Paraaortic lymph node (tissue), 1 donor: ENCODE measurements around a stretch of chr6.

DNA sequence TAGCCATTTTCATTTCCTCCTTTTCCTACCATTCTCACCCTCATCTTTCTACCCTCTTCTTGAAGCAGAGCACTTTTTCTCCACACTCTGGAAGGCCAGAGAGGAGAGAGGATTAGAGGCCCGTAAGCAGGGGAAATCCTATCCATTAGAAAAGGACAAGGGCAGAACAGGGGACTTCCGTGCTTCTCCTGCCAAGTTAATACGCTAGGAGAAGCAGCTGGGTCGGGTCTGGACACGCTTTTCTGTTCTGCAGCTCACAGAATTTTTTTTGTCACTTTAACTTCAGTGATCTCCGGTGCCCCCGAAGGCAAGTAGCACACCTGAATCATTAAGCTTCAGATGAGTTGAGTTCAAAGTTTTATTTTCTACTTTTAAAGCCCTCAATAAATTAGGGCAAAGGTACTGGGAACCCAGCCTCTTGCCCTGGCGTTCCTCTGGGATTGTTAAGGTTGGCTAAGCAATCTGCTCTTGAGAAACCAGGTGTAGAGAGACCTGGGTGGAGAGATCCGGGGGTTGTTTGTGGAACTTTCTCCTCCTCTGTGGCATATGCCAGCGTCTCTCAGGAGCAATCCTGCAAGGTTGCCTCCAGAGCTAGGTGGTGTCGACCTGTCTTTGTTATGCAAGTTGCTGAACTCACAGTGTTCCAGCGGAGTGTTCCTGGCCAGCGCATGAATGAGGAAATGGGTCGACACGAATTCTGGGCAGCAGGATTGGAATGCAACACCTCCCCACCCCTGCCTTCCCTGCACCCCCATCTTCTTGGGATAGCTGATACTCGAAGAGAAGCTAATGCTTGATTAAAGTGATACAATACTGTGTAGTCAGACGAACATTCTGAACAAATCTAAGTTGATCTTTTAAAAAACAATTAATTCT lies 56.0 kb upstream of the ARID1B start:
- PRO-cap = bidirectional peak, plus-strand start at position 207 of the sequence, minus-strand start at position 89 of the sequence

DNA sequence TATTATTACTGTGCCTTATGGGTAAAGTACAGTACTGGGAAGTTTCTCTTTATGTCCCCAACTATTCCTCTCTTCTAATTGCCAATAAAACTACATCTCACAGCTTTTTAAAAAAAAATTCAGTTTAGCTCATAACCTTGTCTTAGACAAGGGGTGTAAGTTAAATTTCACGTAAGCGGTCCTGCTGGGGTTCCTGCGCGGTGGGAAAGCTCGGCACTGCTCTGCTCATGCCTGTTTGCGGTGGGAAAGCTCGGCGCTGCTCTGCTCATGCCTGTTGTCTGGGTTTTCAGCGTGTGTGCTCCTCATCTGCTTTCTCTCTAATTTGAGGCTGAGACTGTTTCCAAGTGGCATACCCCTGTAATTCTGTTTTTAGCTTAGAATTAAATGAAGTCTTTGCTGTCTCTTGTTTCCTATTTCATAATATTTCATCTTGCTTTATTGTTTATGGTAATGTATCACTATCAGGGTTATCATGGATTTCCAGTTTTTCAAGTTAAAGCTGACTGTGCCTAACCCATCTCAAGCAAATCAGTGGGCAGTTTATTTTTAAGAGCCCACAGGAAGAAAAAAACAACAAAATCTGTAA lies 18.7 kb downstream of the ARID1B start:
- PRO-cap = no peak

GRCh38 chr6:156862611-156863176 lies 85.5 kb downstream of the ARID1B start:
- PRO-cap = no peak

- PRO-cap = bidirectional peak, plus-strand start at chr6:157021130, minus-strand start at chr6:157021092
Measured at GRCh38 chr6:157020728-157021352, 243.7 kb downstream of the ARID1B start.

DNA sequence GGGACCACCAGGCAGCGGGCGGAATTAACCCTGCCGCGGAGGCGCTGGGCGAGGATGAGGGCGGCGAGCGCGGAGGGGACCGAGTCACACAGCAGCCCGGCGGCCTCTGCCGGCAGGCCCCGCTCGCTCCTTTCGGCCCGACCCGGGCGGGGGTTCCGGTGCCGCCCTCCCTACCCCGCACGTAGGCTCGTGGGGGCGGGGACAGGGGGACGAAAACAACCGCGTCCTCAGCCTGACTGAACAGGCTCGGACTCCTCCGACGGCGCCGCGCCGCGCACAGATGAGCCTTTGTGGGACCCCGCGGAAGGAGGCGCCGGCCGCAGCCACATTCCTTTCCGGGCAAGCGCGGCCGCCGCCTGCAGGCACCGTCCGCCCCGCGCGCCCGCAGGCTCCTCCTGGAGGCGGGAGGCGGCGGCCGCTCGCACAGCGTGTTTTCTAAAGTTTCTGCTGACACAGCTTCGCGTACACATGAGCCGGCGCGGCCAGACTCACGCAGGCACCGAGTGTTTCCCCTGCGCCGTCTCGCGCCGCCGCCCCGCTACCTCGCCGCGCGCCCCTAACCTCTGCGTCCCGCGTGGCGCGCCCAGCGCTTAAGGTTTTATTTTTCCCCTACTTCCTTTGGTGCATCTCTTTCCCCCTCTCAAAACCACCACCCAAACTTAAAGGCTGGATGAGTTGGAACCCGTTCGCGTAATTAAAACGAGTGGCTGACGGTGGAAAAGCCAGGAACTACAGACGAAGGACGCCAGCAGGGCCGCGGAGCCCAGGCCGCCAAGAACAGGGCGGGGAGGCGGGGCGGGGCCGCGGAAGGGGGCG lies 244.4 kb downstream of the ARID1B start:
- PRO-cap = bidirectional peak, plus-strand start at position 239 of the sequence, minus-strand start at position 108 of the sequence; bidirectional peak, plus-strand start outside the sequence, minus-strand start at position 779 of the sequence

DNA sequence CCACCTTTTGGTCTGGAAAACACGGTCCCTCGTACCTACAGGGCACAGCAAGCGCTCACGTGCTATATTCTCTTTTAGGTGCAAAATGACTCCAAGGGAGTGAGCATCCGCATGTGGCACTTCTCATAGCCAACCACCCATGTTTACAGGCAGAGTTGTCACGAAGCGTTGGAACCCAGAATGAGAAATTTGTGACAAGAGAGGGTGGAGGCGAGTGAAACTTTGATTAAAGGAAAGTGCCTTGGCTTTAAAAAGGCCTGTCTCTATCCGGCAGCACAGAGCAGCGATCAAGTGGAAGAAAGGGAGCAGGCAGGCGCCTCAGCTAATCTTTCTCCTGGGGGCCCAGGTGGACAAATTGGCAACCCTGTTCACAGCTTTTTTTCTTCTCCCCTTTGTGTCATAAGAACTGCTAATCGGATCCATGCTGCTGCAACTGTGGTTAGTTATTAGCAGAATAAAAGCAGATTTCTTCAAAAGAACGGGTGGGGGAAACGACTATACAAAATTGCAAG lies 225.8 kb downstream of the TMEM242 start:
- PRO-cap = no peak

GRCh38 chr6:157134262-157134844 lies 189.0 kb downstream of the TMEM242 start:
- PRO-cap = no peak

- PRO-cap = no peak
Measured at GRCh38 chr6:157184026-157184682, 139.2 kb downstream of the TMEM242 start.

DNA sequence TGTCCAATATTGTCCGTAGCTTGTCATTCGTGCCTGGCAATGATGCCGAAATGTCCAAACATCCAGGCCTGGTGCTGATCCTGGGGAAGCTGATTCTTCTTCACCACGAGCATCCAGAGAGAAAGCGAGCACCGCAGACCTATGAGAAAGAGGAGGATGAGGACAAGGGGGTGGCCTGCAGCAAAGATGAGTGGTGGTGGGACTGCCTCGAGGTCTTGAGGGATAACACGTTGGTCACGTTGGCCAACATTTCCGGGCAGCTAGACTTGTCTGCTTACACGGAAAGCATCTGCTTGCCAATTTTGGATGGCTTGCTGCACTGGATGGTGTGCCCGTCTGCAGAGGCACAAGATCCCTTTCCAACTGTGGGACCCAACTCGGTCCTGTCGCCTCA lies 116.3 kb downstream of the TMEM242 start:
- PRO-cap = no peak

- PRO-cap = no peak
Measured at GRCh38 chr6:157236899-157237098, 86.5 kb downstream of the TMEM242 start.

GRCh38 chr6:157405842-157406321 lies 24.9 kb downstream of the ZDHHC14 start:
- PRO-cap = no peak

DNA sequence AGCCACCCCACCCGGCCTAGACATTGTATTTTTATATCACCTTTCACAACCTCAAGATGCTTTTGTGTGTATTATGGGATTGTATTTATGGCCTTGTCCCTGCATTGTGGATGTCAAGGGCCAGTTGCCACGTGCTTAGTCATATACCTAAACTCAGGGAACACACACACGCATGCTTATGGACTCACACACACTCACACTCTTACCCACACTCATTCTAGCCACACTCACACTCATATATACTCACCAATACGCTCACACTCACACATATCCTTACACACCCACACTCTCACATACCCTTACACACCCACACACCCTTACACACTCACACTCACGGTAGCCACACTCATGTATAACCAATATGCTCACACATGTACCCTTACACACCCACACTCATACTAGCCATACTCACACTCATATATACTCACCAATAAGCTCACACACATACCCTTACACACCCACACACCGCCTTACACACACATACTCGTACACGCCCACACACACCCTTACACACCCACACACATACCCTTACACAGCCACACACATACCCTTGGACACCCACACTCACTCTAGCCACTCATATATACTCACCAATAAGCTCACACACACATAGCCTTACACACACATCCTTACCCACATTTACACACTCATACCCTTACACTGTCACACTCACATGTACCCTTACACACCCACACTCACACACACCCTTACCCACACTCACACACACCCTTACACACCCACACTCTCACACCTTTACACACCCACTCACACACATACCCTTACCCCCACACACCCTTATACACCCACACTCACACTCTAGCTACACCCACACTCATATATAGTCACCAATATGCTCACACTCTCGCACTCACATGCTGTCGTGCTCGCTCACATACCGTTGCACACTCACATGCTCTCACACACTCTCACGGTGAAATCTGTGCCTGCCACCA lies 192.5 kb upstream of the SNX9 start:
- PRO-cap = no peak

DNA sequence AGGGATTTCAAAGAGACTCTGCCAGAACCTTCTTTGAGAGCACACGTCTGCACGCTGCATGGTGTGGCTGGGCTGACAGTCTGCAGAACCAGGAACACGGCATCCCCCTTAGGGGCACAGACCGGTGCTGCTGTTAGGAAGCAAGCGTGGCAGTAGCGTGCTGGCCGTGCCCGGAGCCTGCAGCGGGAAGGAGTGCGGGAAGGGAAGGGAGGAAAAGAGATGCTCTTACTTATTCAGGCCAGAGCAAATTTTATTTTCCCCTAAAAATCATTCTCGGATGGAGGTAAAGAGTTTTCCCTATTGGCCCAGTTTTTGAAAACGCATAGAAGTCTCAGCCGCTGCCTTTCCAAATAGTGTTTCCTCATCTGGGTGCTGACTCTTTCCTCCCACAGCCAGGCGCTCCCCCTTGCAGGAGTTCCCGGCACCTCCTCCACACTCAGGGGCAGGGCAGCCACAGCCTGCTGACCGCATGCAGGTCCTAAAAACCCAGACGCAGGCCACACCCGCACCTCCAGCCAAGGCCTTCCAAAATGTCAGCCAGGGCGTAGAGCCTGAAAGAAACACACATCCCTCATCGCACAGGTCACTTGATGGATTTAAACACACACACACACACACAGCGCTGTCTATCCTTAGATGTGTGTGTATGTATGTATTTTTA lies 187.3 kb upstream of the SNX9 start:
- PRO-cap = no peak

GRCh38 chr6:157715607-157716439 lies 107.2 kb upstream of the SNX9 start:
- PRO-cap = no peak

GRCh38 chr6:157717572-157717936 lies 105.5 kb upstream of the SNX9 start:
- PRO-cap = no peak

DNA sequence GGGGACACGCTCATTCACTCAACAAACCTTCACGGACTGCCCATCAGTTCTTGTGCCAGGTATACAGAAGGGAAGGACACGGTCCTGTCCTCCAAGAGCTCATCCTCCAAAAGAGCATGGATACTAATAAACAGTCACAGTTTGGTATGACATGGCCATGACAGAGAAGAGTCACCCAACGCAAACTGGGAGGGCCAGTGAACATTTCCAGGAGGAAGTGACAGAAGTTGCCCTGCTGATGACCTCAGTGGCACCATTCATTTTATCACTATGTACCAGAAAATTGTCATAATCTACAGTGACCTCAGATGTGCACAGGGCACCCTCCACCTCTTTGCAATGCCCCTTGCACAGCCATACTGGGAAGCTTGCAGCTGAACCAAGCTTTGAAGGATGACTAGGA lies 65.7 kb upstream of the SNX9 start:
- PRO-cap = no peak

DNA sequence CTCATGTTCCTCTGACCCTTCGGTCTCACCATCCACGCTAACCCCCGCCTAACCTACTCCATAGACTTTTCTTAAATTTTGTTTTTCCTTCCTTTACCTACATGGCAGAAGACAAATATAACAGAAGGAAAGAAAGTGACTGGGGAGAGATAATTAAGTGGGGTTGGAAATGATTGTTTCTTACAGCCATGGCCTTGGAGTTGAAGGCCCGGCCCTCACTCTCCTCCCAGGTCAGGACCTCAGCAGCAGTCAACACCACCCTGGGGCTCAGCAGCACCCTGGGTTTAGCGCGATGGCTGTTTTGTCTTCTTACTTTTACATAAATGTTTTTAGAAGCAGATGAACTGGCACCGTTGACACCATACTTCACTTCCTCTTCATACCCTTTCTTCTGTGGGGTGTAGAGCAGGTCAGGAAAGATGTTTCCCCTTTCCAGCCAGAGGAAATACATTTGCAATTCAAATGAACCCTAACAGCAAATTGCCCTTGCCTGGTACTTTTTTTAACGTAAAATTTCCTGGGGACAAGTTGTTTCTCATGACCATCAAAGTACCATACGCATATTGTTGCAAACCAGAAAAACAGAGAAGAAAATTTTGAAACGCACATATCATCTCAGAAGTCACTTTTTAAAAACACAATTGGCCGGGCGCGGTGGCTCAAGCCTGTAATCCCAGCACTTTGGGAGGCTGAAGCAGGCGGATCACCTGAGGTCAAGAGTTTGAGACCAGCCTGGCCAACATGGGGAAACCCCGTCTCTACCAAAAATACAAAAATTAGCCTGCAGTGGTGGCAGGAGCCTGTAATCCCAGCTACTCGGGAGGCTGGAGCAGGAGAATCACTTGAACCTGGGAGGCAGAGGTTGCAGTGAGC lies 54.7 kb upstream of the SNX9 start:
- PRO-cap = bidirectional peak, plus-strand start at position 505 of the sequence, minus-strand start at position 393 of the sequence

DNA sequence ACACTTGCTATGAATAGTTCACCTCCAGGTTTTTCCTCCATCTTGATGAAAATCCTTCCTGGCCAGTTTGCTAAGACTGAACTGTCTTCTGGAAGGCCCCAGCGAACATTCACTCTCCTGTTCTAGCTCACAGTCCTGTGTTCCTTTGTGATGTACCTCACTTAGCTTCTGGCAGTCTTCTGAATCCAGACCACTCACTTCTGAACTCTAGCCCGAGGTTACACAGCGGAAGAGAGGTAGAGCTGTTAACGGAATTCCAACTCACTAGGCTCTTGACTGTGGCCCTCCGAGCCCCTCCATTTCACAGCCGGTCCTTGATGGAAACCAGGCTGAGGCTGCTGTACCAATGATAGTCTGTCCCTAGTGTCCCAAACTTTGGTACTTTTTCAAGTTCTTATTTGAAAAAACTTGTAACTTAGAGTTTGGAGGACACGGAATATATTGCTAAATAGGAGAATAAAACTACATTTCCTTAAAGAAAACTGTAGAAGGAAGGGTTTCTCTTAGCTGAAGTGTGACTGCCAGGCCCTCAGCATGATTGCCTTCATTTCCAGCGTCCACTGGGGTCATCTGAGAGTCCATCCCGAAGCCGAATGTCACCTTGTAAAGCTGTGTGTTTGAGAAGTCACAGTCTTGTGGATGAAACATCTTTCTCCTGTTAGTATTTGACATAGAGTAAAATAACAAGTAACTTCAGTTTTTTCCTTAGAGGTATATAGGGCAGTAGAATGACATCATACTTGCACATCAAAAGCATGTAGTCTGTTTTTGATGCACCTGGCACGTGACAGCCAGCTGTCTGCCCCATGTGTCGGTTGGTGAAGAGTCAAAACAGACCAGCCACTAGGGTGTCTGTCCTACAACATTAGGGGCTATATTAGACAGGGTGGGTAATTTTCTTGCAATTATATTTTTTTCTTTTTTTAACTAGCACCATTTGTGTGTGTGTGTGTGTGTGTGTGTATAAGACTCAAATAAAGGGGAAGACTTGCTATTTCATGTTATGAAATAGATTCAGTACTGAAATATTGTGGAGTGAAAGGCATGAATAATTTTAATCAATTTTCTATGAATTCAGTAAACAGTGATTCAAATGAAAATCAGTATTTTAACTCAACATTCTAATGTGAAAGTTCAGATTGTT lies 70.0 kb downstream of the SNX9 start:
- PRO-cap = no peak

GRCh38 chr6:157898388-157899265 lies 75.6 kb downstream of the SNX9 start:
- PRO-cap = no peak

DNA sequence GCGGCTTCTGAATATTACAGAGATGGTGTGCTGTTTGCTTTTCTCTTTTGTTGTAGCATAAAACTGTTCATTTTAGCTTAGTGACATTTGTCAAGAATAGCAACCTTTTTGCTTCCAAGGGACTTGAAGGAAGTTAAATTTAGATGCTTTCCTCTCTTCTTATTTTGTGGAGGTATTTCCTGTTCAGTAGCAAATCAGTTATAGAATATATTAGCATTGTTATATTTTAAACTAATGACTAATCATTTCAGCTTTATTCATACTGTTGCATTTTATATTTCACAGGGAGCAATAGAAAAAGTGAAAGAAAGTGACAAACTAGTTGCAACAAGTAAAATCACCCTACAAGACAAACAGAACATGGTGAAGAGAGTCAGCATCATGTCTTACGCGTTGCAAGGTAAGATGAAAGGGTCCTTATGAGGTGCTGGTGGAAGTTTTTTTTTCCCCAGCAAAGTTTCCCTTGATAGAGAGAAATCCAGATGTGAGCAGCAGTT lies 43.3 kb upstream of the SYNJ2 start:
- PRO-cap = no peak